Subcutaneous preadipocyte (primary cell): ENCODE data around the gene SUDS3.

GRCh38 chr12:116455402-116456643 is 103.4 kb upstream of the MAP1LC3B2 start:
- CAGE, long polyA plus RNA, result no peak

GRCh38 chr12:116532894-116533552 is 26.2 kb upstream of the MAP1LC3B2 start:
- CAGE, long polyA plus RNA, result no peak

GRCh38 chr12:116534359-116535114 is 24.6 kb upstream of the MAP1LC3B2 start:
- CAGE, long polyA plus RNA, result no peak

GRCh38 chr12:116601207-116601603 is 42.0 kb downstream of the MAP1LC3B2 start:
- CAGE, long polyA plus RNA, result no peak

- CAGE, long polyA plus RNA, result no peak
These were observed 79.4 kb downstream of the SPRING1 start for GRCh38 chr12:116658224-116659122.

- CAGE, long polyA plus RNA, result no peak
These were observed 1.7 kb downstream of the SPRING1 start for GRCh38 chr12:116736061-116736772.

DNA sequence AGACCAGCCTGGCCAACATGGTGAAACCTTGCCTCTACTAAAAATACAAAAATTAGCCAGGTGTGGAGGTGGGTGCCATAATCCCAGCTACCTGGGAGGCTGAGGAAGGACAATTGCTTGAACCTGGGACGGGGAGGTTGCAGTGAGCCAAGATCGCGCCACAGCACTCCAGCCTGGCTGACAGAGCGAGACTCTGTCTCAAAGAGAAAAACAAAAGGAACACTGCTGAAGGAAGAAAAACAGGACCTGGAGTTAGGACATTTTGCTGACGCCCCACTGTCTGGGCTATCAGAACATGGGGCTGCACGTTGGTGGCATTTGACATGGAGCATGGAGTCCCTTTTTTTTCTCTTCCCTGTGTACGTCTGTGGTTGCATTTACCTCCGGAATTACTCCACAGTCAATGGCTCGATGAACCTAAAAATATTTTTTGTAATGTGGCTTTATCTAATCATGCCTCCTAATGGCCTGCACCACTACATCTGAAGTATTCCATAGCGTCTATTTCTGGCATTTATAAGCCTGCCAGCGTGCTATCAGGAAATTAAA is 30.8 kb downstream of the TESC start:
- CAGE, long polyA plus RNA, result no peak

DNA sequence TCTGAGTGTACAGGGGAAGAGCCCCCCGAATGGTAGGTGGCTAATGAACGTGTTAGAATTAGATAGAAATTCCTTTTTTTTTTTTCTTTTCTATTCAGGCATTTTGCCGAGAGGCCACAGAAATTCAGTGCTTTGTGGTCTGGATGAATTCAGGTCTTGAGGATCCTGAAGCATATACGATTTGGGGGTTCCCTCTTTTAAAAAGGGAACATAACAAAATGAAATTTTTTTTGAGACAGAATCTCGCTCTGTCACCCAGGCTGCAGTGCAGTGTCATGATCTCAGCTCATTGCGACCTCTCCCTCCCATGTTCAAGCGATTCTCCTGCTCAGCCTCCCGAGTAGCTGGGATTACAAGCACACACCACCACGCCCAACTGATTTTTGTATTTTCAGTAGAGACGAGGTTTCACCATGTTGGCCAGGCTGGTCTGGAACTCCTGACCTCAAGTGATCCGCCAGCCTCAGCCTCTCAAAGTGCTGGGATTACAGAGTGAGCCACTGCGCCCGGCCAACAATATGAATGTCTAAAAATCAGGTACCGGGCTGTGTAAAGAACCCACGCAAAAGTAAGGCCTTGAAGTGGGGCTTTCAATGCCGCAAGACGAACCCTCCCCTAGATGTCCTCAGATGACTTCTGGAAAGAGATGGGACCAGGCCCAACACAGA is 30.1 kb downstream of the TESC start:
- CAGE, long polyA plus RNA, result no peak

DNA sequence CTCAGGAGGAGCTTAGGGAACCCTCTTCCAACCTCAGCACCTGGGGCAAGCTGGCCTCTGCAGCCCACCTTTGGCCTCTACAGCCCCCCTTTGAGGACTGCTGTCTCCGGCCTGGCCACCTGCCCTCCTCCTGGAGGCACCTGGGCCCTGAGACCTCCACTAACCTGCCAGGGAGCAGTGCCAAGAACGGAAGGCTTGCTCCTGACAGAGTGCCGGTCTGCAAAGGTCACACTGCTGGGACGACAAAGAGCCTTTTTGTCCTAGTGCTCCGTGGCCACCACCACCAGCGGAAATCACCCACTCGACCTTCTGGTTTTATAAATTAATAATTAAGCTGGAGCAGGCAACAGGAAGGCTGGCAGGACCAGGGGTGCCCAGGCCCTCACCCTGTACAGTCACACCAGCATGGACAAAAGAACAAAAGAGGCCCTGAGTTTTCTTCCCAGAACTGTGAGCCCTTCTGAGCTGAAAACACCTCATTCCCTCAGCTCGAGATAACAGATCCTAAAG is 8.3 kb downstream of the TESC start:
- CAGE, long polyA plus RNA, result no peak

GRCh38 chr12:118101976-118102636 is 1.7 kb downstream of the VSIG10 start:
- CAGE, long polyA plus RNA, result no peak

DNA sequence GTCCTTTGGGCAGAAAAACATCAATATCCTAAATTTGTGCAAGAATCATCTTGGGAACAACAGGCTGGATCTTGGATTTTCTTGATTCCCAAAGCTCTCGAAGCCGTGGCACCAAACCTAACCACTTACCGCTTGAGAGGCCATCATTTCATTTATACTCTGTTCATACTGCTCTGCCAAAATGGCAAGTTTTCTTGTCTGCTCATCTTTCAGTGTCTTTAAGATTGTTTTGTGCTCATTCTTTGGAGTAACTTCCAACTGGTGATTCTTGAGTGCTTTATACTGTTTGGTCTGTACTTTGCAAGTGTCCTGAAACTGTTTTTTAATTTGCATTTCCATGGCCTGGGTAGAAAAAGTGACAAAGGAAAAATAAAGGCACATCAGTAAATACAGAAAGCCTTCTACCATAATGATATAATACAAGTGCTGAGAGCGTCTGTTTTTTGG is 24.1 kb downstream of the PEBP1 start:
- CAGE, long polyA plus RNA, result no peak

GRCh38 chr12:118376352-118377368 is at the start of gene SUDS3:
SUDS3 (plus strand) TSS chr12:118376555.
- CAGE, long polyA plus RNA, result no peak

DNA sequence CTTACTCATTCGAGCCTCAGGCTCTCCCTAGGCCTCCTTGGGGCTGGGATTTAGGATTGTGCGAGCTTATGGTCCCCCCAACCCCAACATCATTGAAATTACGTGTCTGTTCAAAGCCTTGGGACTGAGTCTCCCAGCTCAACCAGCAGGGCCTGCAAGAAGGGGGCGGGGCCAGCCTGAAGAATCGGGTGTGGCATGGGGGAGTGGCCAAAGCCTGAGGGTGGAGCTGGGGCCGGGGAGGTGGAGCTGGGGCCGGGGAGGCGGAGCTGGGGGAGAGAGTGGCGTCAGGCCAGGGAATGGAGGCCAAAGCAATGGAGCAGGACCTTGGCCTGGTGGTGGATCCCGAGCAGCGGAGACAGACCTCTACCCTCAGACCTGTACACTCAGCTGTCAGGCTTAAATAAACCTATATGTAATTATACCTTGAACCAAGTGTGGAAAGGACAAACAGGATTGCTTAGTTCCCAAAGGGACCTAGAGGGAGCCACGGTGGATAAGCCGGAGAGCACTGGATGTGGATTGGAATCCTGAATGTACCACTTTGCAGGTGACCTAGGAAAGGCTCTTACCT is 24.2 kb upstream of the HSPB8 start:
- CAGE, long polyA plus RNA, result no peak

DNA sequence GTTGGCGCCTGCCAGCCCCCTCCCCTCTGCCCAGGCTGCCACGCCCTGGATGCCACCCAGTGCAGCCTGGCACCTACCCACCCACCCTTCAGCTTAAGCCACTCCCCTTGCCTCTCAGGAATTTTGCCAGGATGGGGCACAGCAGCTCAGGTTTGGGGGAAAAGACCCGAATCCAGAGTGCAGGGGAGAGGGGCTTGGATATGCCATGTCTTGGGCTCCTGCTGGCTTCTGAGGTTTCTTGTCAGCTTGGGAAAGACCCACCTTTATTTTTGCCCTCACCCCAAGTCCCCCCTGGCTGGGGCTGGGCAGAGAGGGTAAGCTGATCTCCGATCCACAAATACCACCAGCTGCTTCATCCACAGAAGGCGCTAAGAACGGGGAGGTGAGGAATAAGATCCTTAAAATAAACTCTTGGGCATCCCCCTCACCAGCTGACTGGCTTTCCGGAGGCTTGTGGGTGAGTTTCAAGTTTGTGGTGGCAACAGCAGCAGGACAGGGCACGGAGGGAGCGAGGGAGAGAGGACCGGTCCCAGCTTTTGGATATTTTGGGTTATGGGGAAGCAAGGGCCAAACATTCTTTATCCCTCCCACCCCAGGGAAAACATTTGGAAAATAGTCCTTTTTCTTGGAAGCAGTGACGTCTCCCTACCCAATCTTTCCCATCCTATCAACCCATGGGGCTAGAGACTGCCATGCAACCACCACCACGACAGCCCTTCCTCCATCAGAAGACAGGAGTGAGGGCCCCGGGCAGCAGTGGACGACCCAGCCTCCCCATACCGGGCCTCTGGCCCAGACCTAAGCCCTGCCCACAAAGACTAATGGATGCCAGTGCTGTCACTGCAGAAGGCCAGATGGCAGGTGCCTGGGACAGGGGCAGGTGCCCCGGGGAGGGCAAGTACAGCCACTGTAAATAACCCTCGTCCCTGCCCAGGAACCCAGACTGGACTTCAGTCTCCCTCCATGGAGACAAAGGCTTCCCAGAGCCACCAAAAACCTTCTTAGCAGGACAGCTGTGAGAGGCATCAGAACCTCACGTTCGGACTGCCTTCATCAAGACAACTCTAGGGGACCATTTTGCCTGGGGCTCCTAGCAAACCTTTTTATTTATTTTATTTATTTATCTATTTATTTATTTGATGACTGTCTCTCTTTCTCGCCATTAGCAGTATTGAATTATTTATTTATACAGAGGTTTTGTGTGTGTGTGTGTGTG is 20.6 kb upstream of the HSPB8 start:
- CAGE, long polyA plus RNA, result no peak

GRCh38 chr12:119182732-119183590 is 4.2 kb downstream of the HSPB8 start:
- CAGE, long polyA plus RNA, result no peak

GRCh38 chr12:119183901-119185052 is 5.5 kb downstream of the HSPB8 start:
- CAGE, long polyA plus RNA, result no peak

DNA sequence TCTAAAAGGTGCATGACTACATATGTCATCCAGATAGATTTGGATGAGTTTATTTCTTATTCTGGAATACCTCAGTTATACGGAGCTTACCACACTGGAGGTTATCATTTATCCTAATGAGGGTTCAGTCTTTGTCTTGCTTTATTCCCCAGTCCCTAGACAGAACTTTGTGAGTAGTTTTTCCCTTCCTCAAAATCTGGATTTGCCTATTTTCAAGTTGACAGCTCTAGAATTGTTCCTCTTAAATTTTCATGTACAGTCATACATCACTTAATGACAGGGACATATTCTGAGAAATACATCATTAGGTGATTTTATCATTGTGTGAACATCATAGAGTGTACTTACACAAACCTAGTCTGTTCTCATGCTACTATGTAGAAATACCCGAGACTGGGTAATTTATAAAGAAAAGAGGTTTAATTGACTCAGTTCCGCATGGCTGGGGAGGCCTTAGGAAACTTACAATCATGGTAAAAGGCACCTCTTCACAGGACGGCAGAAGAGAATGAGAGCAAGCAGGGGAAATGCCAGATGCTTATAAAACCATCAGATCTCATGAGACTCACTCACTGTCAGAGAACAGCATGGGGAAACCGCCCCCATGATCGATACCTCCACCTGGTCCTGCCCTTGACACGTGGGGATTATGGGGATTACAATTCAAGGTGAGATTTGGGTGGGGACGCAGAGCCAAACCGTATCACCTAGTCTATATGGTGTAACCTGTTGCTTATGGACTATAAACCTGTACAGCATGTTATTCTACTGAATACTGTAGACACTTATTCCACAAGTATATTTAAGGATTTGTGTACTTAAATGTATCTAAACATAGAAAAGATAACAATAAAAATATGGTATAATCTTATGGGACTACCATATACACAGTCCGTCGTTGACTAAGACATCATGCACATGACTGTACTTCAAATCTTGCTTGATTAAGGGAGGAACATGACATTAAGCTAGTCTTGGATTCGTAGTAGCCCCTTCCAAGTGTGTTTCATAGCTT is 3.4 kb downstream of the PRKAB1 start:
- CAGE, long polyA plus RNA, result no peak

GRCh38 chr12:119857285-119857810 is 19.8 kb downstream of the CIT start:
- CAGE, long polyA plus RNA, result no peak

GRCh38 chr12:119989711-119989938 is 589 bp downstream of the BICDL1 start:
- CAGE, long polyA plus RNA, result no peak

DNA sequence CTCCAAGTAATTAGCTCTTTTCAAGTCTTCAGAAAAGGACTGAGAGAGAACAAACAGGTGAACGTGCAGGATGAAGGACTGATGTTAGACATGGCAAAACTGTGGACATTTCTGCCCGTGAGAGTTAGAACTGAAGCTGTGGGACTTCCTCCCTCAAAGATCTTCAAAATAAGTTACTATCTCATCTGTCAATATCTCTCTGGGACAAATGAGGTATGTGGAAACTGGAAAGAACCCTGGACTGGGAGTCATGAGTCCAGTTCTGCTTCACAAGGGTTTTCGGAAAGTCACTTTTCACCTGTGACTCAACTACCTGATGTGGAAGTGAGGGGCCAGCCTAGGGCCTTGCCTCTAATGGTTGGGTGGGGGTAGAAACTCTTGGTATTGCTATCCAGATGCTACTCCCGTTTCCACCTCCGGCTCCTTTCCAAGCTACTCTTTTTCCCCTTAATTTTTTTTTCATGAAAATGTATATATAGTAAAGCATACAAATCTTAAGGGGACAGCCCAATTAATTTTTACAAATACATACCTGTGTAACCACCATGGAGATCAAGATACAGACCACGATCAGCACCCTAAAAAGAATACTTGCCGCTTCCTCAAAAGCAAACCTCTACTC is 47.2 kb downstream of the RAB35 start:
- CAGE, long polyA plus RNA, result no peak